SK-N-DZ (cell line): ENCODE data around the genes SMIM35, CXCR5 and UPK2.

DNA sequence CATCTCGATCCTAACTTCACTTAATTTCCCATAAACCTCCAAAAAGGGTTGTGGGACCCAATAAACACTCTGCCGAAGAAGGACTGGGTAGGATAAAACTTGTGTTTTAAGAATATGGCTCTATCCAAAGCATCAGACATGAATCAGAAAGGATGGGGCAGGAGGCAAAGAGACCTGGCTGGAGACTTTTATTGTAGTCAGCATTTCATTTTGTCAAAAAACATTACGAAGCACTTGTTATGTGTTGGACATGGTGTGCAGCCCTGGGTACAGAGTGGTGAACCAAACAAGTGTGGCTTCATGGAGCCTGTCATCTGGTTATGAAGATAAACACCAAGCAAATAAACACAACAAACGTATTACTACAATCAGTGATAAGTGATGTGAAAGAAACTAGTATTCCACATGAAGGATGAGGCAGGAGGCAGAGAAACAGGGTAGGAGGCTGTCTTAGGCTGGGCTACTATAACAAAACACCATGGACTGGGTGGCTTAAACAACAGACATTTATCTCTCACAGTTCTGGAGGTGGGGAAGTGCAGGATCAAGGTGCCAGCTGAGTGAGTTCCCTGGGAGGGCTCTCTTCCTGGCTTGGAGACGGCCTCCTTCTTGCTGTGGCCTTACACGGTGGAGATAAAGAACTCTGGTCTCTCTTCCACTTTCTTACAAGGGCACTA lies 17.4 kb downstream of the IL10RA start:
RAMPAGE:
- cytosol, long total RNA, result no peak
- nucleus, long total RNA, result no peak

GRCh38 chr11:118004237-118005000 lies 18.2 kb downstream of the IL10RA start:
RAMPAGE:
- cytosol, long total RNA, result no peak
- nucleus, long total RNA, result no peak

DNA sequence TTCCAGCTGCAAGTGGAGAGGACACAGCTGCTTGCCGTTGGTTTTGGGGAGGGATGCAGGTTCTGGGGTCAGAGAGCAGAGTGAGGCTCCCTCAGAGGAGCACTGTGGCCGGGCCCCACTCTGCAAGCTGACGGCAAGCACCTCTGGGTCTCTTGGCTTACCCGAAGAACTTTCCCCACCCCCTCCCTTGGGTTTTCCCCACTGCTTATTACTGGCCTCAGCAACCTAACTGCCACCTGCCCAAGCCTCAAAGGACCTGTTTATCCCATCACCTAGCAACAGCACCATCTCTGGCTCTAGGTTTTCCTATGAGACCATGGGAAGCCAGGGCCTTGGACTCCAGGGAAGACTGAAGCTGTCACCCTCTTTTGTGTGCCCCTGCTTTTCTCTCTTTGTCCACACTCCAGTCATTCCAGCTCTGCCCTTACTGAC lies at the start of gene SMIM35:
SMIM35 (minus strand) TSS at position 145 of the 432 bp plus-strand sequence.
RAMPAGE:
- cytosol, long total RNA, result no peak
- nucleus, long total RNA, result no peak

GRCh38 chr11:118112880-118113521 lies 26.2 kb upstream of the SMIM35 start:
RAMPAGE:
- cytosol, long total RNA, result no peak
- nucleus, long total RNA, result no peak

RAMPAGE:
- cytosol, long total RNA, result no peak
- nucleus, long total RNA, result no peak
These were observed 5.5 kb downstream of the MPZL2 start for GRCh38 chr11:118258350-118259159.

GRCh38 chr11:118334766-118335314 lies 7.7 kb downstream of the CD3D start:
RAMPAGE:
- cytosol, long total RNA, result no peak
- nucleus, long total RNA, result no peak

RAMPAGE:
- cytosol, long total RNA, result no peak
- nucleus, long total RNA, result no peak
These were observed 10.7 kb downstream of the PHLDB1 start for GRCh38 chr11:118617930-118618631.

DNA sequence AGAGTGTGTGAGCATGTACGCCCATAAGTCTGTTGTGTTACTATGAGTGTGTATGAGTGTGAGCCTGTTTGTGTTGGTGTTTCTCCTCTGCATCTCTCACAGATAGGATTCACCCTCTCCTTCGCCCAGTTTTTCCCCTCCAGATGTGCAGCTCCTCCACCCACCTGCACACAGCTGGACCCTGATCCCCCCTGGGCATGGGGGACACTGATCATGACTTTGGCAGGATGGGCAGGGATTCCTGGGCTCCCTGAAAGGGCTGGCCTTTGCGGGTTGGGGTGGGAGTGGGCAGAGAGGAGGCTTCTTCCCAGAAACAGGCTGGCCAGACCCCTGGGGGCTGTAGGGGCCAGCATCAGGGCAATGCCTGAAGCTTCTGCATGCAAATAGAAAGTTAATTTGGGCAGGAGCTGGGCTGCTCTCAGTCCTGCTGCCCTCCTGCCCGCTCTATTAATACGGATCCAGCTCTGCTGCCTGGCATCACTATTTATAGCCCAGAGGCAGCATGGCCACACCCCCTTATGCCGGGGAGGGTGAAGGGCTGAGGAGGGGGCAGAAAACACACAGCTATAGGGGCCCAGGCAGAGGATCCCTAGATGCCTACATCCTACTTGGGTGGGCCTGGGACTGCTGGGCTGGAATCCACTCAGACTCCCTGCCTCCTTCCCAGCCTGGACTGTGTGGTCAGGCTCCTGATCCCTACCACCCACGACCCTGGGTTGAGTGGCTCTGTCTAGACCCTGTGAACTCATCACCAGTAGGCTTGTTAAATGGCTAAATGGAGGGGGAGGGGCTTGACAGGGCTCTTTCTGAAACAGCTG lies 14.8 kb downstream of the PHLDB1 start:
RAMPAGE:
- cytosol, long total RNA, result no peak
- nucleus, long total RNA, result no peak

RAMPAGE:
- cytosol, long total RNA, result no peak
- nucleus, long total RNA, result no peak
These were observed 15.1 kb upstream of the CXCR5 start for GRCh38 chr11:118868509-118869092.

RAMPAGE:
- cytosol, long total RNA, result no peak
- nucleus, long total RNA, result no peak
These were observed at the start of gene CXCR5 for GRCh38 chr11:118883379-118884406. TSS of gene CXCR5 (plus strand) at chr11:118883892.

RAMPAGE:
- cytosol, long total RNA, result no peak
- nucleus, long total RNA, result no peak
These were observed 15.8 kb downstream of the BCL9L start for GRCh38 chr11:118909860-118910390.

GRCh38 chr11:118918092-118918850 lies 7.5 kb downstream of the BCL9L start:
RAMPAGE:
- cytosol, long total RNA, result no peak
- nucleus, long total RNA, result no peak

DNA sequence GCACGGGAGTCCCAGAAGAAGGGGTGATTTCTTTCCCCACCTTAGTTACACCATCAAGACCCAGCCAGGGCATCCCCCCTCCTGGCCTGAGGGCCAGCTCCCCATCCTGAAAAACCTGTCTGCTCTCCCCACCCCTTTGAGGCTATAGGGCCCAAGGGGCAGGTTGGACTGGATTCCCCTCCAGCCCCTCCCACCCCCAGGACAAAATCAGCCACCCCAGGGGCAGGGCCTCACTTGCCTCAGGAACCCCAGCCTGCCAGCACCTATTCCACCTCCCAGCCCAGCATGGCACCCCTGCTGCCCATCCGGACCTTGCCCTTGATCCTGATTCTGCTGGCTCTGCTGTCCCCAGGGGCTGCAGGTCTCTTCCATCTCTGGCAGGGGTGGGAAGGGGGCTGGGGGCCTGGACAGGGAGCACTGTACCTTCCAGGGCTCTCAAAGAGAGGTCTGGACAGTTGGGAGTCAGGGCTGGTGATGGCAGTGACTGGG lies at the start of gene UPK2:
UPK2 (plus strand) TSS at position 233 of the 489 bp plus-strand sequence.
RAMPAGE:
- cytosol, long total RNA, result no peak
- nucleus, long total RNA, result no peak

DNA sequence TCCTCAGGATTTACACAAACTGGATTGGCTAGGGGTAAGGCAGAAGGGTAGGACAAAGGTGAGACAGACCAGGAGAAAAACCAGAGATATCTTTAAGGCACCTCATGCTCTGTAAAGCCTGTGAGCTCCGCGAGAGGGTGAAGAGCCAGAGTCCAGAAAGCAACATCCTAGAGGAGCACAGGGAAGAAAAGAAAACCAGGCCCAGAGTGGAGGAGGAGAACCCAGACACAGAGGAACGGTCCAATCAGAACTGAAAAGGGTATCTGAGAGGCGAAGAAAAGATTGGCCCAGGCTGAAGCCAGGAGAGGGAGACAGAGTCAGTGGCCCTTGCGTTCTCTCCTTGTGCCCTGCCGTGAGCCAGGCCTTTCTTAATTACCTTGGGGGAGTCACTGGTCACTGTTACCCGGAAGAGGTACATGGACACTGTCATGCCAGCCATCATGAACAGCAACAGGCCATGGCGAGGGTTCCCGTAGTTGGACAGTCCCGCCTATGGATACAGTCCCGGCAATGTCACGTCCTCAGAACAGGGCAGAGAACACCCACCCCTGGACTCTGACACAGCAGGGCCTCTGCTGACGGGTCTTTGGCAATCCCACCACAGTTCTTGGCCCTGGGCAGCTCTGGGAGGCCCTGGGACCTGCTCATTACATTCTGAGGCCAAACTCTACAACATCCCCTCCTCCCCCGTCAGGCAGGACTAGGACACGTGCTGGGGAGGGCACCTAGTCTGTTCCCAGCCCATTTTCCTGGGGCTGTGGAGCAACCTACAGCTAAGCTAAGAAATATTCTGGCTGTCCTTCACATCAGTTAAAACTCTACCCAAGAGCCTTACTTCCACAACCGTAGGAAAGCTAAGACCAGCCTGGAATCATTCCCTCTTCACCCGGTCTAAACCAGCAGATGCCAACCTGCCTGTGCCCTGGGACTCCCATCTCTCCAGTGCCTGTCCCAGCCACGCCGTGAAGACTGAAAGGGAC lies 7.3 kb downstream of the TRAPPC4 start:
RAMPAGE:
- cytosol, long total RNA, result no peak
- nucleus, long total RNA, result no peak

DNA sequence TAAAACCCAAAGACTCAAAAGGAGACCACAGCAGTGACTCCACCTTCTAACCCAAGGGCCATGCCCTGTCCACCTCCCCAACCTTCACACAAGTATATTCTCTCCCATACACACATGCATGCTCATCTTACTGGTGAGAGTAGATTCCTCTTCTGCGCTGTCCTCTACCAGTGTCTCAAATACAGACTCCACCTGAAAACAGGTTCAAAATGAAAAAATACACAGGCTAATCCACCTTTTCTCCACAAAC lies 7.4 kb downstream of the HYOU1 start:
RAMPAGE:
- cytosol, long total RNA, result no peak
- nucleus, long total RNA, result no peak

DNA sequence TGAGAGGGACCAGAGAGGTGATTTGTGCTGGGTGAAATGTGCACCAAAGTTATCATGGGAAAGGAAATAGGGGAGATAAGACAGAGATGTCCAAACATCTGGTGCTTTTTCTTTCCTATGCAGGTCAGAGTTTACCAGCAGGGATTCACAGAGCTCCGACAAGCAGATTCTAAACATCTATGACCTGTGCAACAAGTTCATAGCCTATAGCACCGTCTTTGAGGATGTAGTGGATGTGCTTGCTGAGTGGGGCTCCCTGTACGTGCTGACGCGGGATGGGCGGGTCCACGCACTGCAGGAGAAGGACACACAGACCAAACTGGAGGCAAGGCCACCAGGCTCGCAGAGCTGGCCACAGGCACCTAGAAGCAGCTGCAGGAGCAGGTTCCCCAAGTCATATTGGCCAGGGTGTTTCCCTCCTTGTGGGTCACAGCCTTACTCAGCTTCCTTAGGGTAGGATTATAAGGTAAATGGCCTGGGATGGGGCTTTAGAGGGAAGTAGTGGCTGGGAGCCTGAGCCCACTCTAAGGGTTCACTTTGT lies 5.5 kb downstream of the VPS11 start:
RAMPAGE:
- cytosol, long total RNA, result no peak
- nucleus, long total RNA, result no peak

GRCh38 chr11:119093879-119094624 lies 1.2 kb downstream of the H2AX start:
RAMPAGE:
- cytosol, long total RNA, result start-site peak on the minus strand at chr11:119094218-119094406, 29 and 39 reads in 2 replicates
- nucleus, long total RNA, result no peak

GRCh38 chr11:119110634-119111451 lies 3.7 kb downstream of the C2CD2L start:
RAMPAGE:
- cytosol, long total RNA, result no peak
- nucleus, long total RNA, result no peak

DNA sequence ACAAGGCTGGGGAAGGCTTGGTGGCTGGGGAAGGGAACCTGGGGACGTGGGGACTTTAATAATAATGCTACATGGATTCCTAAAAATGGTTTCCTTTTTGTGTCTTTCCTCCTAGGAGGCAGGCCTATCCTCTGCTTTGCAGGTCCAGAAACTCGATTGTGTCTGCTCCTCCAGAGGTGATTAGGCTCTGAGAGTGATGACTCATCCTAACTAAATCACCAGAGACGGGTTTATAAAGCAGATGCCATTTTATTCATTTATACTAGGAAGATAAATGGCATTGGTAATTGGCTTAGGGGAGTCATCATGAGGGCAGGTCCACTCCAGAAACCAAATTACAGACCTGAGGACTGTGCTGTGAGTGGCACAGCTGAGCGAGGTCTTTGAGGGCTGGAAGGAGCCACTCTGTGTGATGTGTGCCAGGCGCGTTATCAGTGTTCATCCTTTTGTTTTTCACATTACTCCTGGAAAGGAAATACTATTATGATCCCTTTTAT lies 7.0 kb downstream of the NLRX1 start:
RAMPAGE:
- cytosol, long total RNA, result no peak
- nucleus, long total RNA, result no peak

DNA sequence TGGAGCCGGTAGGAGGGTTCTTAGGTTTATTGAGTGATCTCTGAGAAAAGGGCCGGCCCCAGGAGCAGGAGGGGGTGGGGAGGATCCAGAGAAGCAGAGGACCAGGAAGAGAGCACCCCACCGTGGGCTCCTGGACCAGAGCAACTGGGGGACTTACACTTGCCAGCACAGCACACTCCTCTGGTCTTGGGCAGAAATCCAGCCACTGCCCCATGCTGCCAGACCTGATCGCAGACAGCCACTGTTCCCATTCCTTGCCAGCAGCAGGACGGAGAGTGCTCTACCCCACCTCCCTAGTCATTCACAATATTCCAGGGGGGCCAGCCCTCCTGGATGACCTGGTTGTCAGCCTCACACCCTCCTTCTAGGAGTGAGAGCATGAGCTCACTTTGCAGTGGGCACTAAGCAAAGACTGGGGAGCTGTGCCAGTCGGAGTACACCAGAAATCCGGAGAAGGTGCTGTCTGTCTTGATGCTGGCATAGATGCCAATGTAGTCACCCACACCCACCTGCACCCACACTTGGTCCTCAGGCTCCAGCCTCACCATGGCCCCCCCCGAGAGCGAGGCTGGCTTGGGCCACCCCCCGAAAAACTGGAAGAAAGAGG lies 1.6 kb downstream of the C1QTNF5 start:
RAMPAGE:
- cytosol, long total RNA, result no peak
- nucleus, long total RNA, result no peak